Myometrial cell (primary cell): ENCODE data around the genes HOXD10 and PLEKHA3.

DNA sequence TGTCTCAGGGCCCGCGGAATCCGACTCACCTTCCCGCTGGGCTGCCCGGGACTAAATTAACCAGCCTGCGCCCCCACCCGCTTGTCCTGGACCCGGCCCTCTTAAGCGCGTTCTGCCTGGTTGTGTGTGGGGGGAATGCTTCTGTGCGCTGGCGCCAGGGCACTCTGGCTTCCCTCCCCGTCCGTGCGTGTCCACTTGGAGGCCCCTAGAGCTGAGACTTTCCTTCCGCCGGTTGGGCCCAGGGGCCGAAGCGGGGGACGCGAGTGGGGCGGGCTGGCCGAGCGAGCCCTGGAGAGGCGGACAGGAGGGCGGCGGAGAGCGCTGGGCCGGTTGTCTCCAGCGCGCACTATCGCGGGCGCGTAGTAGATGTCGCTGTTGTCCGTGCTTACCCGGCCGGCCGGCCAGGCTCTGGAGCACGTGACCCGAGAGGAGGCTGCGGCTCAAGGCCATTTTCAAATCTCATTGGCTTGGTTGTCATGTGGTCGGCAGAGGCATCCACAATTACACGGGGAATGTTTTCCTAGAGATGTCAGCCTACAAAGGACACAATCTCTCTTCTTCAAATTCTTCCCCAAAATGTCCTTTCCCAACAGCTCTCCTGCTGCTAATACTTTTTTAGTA, at the start of gene HOXD10:
HOXD10 (plus strand) TSS at position 521 of the 621 bp plus-strand sequence.
- RAMPAGE, long total RNA, result no peak

GRCh38 chr2:176118588-176118829, 1.9 kb downstream of the HOXD10 start:
- RAMPAGE, long total RNA, result no peak

- RAMPAGE, long total RNA, result no peak
Observed at GRCh38 chr2:176120704-176121167, 1.8 kb upstream of the HOXD9 start.

GRCh38 chr2:176160417-176161399, 3.6 kb downstream of the HOXD3 start:
- RAMPAGE, long total RNA, result no peak

DNA sequence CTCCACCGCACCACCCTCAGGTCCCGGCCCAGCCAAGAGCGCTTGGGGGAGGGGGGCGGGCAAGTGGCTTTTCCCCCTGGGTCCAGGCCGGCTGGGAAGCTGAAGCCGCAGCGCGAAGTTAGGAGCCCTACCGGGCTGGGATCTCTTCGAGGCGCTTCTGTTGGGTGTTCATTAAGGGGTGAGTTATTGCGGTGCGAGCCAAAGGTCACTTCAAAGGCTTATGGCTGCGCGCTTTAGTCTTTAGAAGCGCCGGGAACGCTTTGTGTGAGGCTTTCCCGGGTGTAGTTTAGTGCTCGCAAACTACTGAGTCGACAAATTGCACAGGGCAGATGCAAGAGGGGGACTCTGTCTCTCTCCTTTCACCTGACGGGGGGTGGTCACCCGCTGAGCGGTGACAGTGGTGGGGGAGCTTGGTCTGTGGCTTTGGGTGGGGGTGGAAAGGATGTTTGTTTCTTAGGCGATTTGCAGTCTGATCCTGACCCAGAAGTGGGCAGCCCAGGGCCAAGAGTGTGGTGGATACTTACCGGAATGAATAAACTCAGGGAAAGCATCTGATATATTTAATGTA, 6.0 kb downstream of the HOXD3 start:
- RAMPAGE, long total RNA, result no peak

GRCh38 chr2:176175666-176176120, 12.8 kb upstream of the HOXD1 start:
- RAMPAGE, long total RNA, result no peak

DNA sequence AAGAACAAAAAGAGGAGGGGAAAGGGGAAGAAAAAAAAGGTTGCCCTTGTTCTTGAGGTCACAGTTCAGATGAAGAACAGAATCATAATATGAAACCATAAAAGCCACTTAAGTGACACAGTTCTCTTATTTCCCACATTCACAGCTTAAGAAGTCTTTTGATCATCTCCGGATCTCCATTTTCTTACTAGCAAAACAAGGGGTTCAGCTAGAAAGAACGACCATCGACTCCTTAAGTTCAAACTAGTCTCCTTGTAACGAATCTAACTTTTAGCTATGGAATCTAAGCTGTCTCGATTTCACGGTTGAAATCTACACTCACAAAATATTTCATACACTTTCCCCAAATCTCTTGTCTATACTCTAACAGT, 386.1 kb upstream of the HNRNPA3 start:
- RAMPAGE, long total RNA, result no peak

- RAMPAGE, long total RNA, result no peak
Observed at GRCh38 chr2:177248488-177249874, 15.5 kb downstream of the NFE2L2 start.

- RAMPAGE, long total RNA, result no peak
Observed at GRCh38 chr2:177553289-177553924, 811 bp upstream of the TTC30B start.

DNA sequence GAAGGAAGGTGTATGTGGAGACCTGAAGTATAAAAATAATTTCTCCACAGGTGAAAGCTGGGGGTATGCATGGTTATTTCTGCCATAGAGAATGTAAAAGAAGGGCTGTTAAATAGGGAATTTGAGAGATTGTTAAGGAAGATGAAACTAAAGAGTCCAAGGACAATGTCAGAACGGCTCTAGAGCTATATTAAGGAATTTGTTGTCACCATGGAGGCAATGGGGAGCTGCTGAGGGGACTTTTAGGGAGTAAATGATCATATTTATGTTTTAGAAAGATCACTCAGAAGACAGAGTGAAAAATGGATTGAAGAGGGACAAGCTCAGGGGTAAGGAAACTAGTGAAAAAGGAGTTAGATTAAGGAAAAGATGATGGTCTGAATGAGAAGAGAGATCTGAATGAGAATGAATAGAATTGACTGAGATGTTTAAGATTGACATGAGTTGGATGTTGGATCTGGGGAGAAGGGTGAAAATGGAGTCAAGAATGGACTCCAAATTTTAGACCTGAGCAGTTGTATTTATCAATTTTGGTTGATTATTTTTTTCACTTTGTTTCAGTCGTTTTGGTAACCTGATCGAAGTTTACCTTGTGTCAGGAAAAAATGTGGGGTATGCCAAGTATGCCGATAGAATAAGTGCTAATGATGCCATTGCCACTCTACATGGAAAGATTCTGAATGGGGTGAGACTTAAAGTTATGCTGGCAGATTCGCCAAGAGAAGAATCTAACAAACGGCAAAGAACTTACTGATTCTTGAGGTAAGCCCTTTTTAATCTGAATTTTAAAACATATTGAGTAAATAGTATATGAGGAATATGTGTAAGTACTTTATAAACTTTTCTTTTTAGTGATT, 13.4 kb downstream of the RBM45 start:
- RAMPAGE, long total RNA, result no peak

DNA sequence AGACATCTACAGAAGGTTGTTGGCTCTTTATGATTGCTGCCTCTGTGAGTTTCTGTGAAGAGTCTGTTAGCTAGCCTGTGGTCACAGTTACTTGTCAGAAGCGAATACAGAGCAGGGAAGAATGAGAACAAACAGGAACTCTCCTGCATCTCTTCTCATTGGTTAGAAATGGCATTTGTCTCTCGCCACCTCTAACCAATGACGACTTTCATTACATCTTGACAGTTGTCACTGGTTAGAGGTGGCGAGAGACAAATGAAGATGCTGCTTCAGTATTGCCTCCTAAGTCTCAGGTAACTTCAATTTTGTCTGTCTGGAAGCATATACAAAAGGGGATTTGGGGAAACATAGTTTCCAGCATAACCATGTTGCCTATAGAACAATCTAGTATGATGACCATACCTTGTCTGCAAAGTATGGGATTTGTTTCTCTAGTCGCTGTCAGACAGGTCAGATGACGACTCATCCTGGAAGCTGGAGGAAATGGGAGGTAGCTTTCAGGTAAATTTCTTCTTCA, 3.0 kb upstream of the OSBPL6 start:
- RAMPAGE, long total RNA, result no peak

GRCh38 chr2:178281753-178282523, 87.6 kb downstream of the OSBPL6 start:
- RAMPAGE, long total RNA, result no peak

GRCh38 chr2:178414382-178415351, 36.3 kb downstream of the PRKRA start:
- RAMPAGE, long total RNA, result no peak

- RAMPAGE, long total RNA, result no peak
Observed at GRCh38 chr2:178479944-178480945, at the start of gene PLEKHA3. Gene PLEKHA3, plus strand, starts transcription at chr2:178480457.

DNA sequence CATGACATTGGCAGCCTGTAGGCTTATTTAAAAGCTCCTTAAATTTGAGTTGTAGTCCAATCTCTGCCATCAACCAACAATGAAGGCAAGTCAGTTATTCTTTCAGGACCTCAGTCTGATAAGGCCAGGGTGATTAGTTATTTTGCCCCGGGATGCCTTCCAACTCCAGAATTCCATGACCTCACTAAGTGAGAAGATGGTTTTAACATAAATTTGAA, 1.3 kb downstream of the PLEKHA3 start:
- RAMPAGE, long total RNA, result no peak

- RAMPAGE, long total RNA, result no peak
Observed at GRCh38 chr2:178484459-178485166, 4.4 kb downstream of the PLEKHA3 start.

GRCh38 chr2:178606075-178606411, 125.8 kb downstream of the PLEKHA3 start:
- RAMPAGE, long total RNA, result no peak

GRCh38 chr2:178665055-178665557, 142.1 kb downstream of the TTN start:
- RAMPAGE, long total RNA, result no peak

DNA sequence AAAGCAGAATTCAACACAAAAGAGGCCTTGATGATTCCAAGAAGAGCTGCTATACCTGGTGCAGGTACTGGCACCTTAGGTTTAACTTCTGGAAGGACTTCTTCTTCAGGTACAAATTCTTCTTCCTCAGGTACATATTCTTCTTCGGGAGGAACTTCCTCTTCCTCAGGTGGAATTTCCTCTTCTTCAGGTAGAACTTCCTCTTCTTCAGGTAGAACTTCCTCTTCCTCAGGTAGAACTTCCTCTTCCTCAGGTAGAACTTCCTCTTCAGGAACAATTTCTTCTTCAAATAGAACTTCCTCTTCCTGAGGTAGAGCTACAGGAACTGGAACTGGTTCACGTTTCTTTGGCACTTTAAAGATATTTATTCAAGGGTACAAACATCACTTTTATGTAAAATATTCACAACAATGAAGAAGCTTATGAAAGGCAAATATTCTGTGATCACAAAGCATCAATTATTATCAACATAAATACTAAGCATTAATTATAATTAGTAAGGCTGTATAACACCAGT, 129.6 kb downstream of the TTN start:
- RAMPAGE, long total RNA, result no peak

DNA sequence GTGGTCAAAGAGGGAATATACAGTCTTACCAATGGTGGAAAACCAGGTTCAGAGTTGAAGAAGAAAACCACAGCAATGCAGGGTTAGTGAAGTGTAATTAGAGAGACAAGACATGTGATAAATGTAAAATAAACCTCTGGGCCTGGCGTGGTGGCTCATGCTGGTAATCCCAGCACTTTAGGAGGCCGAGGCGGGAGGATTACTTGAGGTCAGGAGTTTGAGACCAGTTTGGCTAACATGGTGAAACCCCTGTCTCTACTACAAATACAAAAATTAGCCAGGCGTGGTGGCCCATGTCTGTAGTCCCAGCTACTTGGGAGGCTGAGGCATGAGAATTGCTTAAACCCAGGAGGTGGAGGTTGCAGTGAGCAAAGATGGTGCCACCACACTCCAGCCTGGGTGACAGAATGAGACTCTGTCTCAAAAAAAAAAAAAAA, 2.3 kb downstream of the TTN start:
- RAMPAGE, long total RNA, result no peak